Osteoblast (primary cell): ENCODE measurements around a stretch of chr11.

DNA sequence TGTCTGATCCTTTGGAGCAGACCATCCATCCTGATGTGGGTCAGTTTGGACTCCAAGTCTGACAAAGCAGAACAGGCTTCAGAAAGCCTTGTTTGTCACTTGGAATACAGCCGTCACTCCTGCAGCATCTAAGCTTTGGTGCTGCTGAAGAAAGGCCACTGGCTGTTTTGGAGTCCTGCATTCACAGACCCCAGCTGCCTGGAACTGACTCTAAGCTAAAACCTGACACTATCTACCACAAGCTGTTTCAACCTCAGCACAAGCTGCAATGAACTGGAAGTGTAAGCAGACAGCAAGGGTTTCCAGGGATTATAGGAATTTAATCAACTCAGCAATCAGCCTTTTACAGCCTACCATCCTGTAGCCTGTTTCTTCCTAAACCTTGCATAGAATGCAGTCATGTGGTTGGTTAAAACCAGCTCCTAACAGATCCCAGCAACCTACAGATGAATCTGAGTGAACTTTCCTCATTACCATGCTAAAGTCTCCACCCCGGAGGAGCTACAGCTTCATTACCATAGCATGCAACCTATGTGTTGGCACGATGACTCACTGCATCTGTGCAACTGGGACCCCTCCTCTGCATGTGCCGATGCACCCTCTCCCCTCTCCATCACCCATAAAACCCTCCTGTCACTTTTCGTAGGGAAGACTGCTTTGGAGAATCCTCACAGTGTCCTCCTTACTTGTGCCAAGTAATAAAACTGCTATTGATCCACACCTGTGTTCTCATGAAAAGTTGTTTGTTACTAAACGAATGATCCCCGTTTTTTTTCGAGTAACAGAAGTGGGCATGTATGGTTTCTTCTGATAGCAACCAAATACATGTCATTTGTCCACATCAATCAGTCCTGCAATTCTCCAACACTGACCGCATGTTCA is 3.5 kb upstream of the PLAAT4 start:
- CAGE, long polyA plus RNA, result no peak
- RRBS, result no CpG with 5 or more reads among the region's 9 CpGs

- CAGE, long polyA plus RNA, result no peak
- RRBS, result no CpG with 5 or more reads among the region's 2 CpGs
Observed at GRCh38 chr11:63695332-63695849, 14.1 kb downstream of the RTN3 start.

DNA sequence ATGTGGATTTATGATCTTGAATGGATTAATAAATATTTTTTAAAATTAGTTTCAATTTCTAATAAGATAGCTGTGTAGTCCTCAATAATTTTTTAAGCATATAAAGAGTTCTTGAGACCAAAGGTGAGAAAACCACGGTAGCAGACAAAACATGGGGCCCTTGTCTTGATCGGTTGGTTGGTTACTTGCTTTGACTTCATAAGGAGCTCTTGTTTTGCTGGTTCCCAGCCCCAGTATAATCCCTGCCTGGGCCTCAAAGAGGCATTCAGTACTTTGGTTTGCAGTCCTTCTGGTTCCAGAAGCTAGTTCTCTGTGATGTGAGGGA is 17.0 kb downstream of the MARK2 start:
- CAGE, long polyA plus RNA, result no peak
- RRBS, result no CpG with 5 or more reads among the region's 2 CpGs

GRCh38 chr11:63915321-63916270 is 1.4 kb downstream of the RCOR2 start:
- CAGE, long polyA plus RNA, result no peak
- RRBS, result 18% methylated on average over 6 of the region's 20 CpGs

DNA sequence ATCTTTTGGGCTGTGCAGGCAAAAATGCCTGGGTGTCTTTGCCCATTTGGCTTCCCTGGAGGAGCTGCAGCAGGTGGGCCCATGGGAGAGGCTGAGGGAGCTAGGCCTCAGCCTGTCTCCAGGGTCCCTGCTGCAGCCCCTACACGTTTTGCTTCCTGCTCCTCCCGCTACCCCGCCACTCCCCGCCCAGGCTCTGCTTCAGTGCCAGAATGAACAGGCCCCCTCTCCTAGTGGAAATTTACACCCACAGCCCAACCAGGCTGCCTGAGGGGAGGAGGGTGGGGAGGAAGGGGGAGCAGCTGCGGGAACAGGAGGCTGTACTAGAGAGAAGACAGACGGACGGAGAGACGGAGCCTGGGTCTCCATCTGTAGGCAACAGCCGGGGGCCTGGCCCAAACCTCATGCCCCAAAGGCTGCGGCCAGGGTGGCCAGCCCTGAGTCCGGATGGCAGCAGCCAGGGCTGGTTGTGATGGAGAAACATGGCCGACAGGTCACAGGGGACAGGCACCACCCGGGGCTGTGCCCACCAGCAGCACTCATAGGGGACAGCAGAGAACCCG is 20.5 kb downstream of the FLRT1 start:
- CAGE, long polyA plus RNA, result no peak
- RRBS, result 78% methylated on average over 6 of the region's 14 CpGs

DNA sequence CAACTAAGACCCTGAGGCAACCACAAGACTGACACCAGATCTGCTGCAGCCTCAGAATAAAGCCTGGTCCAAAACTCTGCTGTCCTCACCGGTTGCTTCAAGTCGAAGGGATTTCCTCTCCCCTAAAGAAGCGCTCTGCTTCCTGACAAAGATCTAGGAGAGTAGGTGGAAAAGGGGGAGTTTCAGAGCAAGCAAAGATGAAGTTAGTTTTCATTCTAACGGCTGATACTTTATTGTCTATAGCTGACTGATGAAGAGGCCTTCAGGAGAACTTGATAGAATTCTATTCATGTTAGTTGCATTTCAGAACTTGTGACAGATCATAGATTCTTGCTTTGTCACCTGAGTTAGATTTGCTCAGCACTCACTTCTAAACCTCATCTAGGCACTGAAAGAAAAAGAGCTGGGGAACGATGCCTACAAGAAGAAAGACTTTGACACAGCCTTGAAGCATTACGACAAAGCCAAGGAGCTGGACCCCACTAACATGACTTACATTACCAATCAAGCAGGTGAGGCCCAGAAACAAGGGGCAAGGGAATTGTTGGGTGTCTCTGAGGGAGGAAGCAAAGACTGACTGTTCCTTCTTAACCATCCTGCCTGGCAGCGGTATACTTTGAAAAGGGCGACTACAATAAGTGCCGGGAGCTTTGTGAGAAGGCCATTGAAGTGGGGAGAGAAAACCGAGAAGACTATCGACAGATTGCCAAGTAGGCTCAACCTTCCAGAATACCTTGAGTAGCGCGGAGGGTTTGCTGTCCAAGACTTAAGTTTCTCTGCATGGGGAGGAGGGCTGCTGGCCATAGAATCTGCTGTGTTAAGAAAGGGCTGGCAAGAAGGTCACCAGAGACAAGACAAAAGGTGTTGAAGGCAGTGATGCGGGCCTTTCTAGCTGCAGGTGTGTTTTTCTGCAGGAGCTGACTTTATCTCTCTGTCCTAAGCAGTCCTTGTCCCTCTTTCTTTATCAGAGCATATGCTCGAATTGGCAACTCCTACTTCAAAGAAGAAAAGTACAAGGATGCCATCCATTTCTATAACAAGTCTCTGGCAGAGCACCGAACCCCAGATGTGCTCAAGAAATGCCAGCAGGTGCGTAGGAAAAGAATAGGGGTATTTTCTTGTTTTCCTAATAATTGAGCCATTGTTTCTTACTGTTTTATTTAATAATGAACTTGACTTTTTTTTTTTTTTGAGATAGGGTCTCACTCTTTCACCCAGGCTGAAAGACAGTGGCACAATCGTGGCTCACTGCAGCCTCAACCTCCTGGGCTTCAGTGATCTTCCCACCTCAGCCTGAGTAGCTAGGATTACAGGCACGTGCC is 9.2 kb upstream of the FERMT3 start:
- CAGE, long polyA plus RNA, result no peak
- RRBS, result no CpG with 5 or more reads among the region's 19 CpGs

GRCh38 chr11:64224220-64225204 is 1.5 kb downstream of the TRPT1 start:
- CAGE, long polyA plus RNA, result no peak
- RRBS, result 80% methylated on average over 1 of the region's 27 CpGs

GRCh38 chr11:64237279-64237786 is 2.9 kb downstream of the VEGFB start:
- CAGE, long polyA plus RNA, result no peak
- RRBS, result 62% methylated on average over 4 of the region's 18 CpGs

GRCh38 chr11:64305633-64306726 is 656 bp downstream of the ESRRA start:
- CAGE, long polyA plus RNA, result no peak
- RRBS, result 7% methylated on average over 38 of the region's 87 CpGs

DNA sequence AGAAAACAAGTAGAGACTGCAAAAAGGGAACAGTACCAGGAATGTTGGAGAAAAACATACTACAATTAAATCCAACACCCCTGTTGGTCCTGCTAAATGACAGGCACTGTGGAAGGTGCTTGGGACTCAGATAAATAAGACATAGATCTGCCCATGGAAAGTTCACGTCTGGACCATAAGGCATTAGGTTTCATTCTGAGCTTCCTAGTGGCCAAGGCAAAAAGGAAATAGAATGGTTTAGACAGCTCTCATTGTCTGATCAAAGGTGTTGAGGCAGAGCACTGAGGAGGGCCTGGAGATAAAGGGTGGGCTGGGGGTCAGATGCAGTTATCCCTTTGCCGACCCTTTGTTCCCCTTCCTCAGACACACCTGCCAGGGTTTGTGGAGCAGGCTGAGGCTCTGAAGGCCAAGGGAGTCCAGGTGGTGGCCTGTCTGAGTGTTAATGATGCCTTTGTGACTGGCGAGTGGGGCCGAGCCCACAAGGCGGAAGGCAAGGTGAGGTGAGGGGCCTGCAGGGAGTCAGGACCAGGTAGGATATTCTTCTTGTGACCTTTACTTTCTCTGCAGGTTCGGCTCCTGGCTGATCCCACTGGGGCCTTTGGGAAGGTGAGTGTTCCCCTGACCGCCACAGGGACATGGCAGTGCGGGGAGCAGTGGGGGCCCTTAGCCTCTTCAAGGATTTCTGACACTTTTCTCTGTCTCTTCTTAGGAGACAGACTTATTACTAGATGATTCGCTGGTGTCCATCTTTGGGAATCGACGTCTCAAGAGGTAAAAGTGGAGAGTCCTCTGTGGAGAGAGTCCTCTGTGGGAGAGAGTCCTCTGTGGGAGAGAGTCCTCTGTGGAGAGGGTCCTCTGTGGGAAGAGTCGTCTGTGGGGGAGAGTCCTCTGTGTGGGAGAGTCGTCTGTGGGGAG is 2.6 kb downstream of the PRDX5 start:
- CAGE, long polyA plus RNA, result no peak
- RRBS, result no CpG with 5 or more reads among the region's 13 CpGs

GRCh38 chr11:64355015-64356067 is 3.6 kb upstream of the RPS6KA4 start:
- CAGE, long polyA plus RNA, result no peak
- RRBS, result under 1% methylated on average over 6 of the region's 25 CpGs

GRCh38 chr11:64372262-64373413 is 13.7 kb downstream of the RPS6KA4 start:
- CAGE, long polyA plus RNA, result no peak
- RRBS, result no CpG with 5 or more reads among the region's 26 CpGs

GRCh38 chr11:64500138-64500995 is 55.4 kb upstream of the SLC22A11 start:
- CAGE, long polyA plus RNA, result no peak
- RRBS, result no CpG with 5 or more reads among the region's 28 CpGs

DNA sequence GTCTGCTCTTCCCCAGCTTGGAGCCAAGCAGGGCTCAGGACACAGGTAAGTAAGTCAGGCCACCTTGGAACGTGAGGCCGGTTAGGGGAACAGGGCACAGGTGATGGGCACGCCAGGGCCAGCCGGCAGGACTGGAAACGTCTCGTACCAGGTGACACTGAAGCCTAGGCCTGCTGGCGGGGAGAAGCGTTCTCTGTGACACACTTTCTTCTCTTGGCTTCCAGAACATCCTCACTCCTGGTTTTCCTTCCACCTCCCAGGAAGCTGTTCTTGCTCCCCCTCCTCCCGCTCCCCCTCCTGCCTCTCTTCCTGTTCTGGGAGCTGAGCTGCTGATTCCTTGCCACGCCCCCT is 4.0 kb downstream of the SLC22A11 start:
- CAGE, long polyA plus RNA, result no peak
- RRBS, result 84% methylated on average over 3 of the region's 10 CpGs

DNA sequence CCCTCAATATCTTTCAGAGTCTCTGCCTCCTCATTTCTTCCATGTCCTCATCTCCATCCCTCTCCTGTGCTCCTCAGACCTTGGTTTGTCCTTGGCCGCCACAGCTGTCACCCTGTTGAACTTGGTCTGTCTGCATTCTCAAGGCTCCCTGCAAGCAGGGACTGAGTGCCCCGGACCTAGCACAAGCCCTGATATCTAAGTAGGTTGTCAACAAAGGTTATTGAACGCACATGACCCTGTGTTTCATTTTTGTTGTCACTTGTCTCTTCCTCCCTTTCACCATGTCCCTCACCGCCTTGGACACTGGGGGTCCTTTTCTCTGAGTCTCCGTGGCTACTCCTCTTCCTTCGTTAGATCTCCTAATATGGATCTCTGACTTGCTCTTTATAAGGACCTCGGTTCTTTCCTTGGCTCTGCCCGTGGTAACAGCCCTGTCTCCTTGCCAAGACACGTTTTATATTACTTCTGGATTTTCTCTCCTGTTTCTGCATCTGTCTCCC is 38.6 kb downstream of the SLC22A12 start:
- CAGE, long polyA plus RNA, result no peak
- RRBS, result no CpG with 5 or more reads among the region's 9 CpGs

GRCh38 chr11:64630140-64630671 is 39.2 kb downstream of the SLC22A12 start:
- CAGE, long polyA plus RNA, result no peak
- RRBS, result 61% methylated on average over 12 of the region's 50 CpGs

GRCh38 chr11:64642899-64644259 is 52.4 kb downstream of the SLC22A12 start:
- CAGE, long polyA plus RNA, result no peak
- RRBS, result 6% methylated on average over 34 of the region's 98 CpGs

GRCh38 chr11:64688278-64689211 is 34.5 kb downstream of the NRXN2 start:
- CAGE, long polyA plus RNA, result no peak
- RRBS, result 2% methylated on average over 6 of the region's 24 CpGs

- CAGE, long polyA plus RNA, result no peak
- RRBS, result no CpG with 5 or more reads among the region's 17 CpGs
Observed at GRCh38 chr11:64758936-64759646, 683 bp downstream of the PYGM start.

- CAGE, long polyA plus RNA, result no peak
- RRBS, result no CpG with 5 or more reads among the region's 28 CpGs
Observed at GRCh38 chr11:64769879-64771119, 8.0 kb downstream of the SF1 start.